ENCODE measurements around the gene DDX17.

DNA sequence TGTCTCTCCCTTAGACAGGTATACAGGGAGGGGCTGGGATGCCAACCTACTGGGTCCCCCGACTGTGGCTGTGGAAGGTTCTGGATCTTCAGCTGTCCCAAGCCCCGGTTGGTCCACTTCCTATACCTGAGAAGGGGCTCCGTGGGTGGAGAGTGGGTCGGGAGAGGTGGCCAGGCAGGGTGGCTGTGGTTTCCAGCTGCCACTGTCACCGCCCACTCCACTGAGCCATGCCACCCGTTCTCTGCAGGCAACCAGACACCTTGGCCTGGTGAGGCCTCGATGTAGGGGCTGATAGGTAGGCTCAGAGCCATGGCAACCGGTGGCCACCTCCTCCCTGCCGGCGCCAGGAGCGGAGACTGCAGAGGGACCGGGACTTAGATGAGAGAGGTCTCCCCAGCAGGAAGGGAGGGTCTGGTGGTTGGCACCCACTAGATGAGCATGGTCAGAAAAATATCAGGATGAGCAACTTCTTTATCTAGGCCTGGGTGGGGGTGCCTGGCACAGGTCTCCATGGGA, 53.8 kb downstream of the TRIOBP start:
- PRO-cap, 4 experiments = no peak in any of the 4 experiments
- RAMPAGE, long total RNA, 2 experiments = no peak in any of the 2 experiments
- RRBS = no CpG with 5 or more reads among the region's 12 CpGs

DNA sequence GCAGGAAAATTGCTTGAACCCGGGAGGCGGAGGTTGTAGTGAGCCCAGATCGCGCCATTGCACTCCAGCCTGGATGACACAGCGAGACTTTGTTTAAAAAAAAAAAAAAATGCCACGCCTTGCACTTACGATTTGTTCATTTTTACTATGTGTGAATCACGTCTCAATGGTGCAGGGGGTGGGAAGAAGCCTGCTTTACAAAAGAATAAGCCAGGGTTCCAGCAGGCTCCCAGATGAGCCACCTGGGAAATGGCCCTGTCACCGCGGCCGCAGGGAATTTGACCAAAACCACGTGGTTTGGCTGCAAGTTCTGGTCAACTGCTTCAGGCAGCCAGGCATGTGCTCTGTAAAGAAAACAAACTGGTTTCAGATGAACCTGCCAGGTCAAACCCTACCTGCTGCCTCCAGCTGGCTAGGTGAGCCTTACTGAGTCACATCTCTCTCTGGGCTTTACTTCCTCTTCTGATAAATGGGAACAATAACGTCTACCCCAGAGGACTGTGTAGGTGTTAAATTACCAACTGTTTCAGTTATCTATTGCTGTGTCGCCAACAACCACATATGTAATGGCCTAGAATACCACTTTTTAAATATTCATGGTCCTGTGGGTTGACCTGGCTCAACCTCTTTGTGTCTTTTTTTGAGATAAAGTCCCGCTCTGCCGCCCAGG, 27.9 kb upstream of the H1-0 start:
- PRO-cap, 4 experiments = no peak in any of the 4 experiments
- RAMPAGE, long total RNA, 2 experiments = no peak in any of the 2 experiments
- RRBS = no CpG with 5 or more reads among the region's 16 CpGs

DNA sequence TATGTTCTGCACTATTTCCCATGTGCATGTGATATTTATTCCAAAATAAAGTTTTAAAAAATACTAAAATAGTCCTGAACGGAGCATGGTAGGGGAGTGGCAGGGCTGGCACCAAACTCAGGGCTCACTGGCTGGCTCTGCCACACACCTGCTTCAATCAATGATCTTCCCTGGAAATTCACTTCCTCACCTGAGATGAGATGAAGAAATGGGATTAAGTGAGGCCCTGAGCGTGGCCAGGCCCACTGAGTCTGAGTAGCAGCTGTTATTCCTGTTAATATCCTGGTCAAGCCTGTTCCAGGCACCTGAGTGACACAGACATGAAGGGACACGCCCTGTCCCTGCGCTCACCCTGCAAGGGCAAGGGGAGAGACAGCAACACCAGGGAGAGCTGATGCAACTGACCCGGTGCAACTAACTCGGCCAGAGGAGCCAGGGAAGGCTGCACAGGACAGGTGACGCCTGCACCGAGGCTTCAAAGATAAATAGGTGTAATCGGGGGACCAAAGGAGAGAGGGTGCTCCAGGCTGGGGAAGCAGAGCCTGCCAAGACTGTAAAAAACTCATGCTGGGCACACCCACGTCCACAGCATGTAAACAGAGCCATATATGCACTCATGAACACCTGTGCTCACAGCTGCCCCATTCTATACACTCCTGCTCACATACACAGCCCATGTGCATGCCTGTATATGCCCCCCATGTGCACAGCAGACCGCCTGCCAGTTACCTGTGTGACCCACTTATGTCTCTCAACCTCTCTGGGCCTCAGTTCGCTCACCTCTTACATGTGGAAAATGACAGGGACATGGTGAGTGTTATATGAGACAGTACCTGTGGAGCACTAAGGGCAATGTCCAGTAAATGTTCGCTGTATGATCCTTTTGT, 20.1 kb upstream of the H1-0 start:
- PRO-cap, 4 experiments = no peak in any of the 4 experiments
- RAMPAGE, long total RNA, 2 experiments = no peak in any of the 2 experiments
- RRBS = no CpG with 5 or more reads among the region's 13 CpGs

GRCh38 chr22:37896170-37896741, 9.8 kb upstream of the MICALL1 start:
- PRO-cap, 4 experiments = peak in 2 of 4 experiments; most common plus-strand start chr22:37896435 (in 1); most common minus-strand start chr22:37896348 (in 2)
- RAMPAGE, long total RNA, 2 experiments = no peak in any of the 2 experiments
- RRBS = no CpG with 5 or more reads among the region's 5 CpGs

- PRO-cap, 4 experiments = peak in 1 of 4 experiments; most common plus-strand start chr22:38098834 (in 1); most common minus-strand start chr22:38098720 (in 1)
- RAMPAGE, long total RNA, 2 experiments = no peak in any of the 2 experiments
- RRBS = no CpG with 5 or more reads among the region's 7 CpGs
These were observed 11.9 kb downstream of the BAIAP2L2 start for GRCh38 chr22:38098399-38099084.

DNA sequence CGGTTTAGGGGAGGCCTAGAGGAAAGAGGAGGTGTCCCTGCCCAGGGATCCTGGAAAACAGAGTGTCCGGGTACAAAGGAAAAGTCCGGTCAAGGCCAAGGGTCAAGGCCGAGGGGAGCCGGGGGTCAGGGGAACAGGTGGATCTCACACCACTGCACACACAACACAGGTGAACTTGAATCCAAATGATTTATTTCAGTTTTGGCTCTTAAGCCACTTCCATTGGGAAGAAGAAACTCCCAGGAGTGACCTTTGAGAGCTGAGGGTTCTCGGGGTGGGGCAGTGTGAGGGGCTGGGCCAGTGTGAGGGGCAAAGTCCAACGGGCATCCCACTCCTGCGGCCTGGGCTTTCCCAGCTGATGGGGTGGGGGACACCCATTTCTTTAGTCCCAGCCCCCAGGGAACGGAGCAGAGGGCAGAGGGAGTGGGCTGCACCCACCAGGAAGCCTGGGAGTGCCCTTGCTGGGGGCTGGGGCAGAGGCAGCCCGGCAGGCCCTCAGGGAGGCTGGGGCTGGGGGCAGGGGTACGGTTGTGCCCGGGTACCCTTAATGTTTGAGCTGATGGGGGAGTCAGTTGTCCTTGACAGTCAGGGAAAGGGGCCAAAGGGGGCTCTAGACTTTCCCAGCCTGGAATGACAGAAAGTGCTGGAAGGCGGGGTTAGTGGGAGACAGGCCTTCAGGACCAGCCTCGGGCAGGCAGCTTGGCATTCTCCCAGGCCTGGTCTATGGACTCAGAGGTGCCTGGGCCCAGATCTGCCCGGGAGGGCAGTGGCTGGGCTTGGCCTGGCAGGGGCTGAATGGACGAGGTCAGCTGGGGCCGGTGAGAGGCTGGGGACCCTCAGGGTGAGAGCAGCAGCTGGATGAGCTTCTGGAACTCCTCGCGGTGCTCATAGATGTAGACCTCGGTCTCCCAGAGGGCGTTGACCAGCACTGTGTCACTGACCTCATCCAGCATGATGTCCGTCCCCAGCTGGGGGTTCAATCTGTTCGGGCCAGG, 1.1 kb upstream of the BAIAP2L2 start:
- PRO-cap, 4 experiments = no peak in any of the 4 experiments
- RAMPAGE, long total RNA, 2 experiments = no peak in any of the 2 experiments
- RRBS = 59% methylated on average over 8 of the region's 23 CpGs

DNA sequence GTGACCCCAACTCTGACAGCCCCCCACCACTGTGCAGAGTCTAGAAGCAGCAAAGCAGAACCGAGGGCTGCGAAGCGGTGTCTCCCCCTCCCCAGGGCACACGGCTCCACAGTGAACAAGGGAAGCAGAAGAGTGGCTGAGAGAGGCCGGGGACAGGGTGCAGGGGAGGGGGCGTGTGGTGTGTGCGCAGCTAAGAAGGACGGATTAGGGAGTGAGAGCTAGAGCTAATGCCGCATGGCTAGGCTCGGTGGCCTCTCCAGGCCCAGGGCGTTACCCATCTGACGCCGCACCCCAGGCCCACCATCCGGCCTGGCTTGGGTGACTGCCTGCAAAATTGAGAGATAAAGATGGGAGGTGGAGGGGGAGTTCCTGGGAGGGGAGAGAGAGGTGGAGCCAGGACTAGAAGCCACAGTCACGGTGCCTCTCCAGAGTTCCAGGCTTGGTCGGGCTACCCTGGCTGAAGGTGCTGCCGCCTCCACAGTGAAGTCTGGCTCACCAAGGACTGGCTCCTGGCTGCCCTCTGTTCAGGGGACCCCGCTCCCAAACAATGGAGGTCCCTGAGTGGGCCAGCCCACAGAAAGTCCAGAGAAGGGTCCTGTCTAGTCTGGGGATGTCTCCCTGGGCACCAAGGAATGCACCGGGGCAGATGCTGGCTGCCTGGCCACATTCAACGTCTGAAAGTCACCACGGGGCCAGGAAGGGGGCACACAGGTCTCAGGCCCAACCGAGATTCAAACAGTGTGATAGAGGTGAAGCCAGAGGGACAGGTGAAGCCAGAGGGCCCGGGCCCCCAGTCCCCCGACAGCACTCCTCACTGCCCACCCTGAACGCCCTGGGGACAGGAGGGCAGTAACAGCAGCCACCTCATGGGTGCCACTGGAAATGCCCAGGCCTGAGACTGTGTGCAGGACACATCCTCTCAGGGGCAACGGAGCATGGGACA, 16.9 kb upstream of the BAIAP2L2 start:
- PRO-cap, 4 experiments = no peak in any of the 4 experiments
- RAMPAGE, long total RNA, 2 experiments = no peak in any of the 2 experiments
- RRBS = 93% methylated on average over 2 of the region's 26 CpGs

GRCh38 chr22:38193596-38193973, 8.2 kb upstream of the MAFF start:
- PRO-cap, 4 experiments = no peak in any of the 4 experiments
- RAMPAGE, long total RNA, 2 experiments = no peak in any of the 2 experiments
- RRBS = no CpG with 5 or more reads among the region's 5 CpGs

DNA sequence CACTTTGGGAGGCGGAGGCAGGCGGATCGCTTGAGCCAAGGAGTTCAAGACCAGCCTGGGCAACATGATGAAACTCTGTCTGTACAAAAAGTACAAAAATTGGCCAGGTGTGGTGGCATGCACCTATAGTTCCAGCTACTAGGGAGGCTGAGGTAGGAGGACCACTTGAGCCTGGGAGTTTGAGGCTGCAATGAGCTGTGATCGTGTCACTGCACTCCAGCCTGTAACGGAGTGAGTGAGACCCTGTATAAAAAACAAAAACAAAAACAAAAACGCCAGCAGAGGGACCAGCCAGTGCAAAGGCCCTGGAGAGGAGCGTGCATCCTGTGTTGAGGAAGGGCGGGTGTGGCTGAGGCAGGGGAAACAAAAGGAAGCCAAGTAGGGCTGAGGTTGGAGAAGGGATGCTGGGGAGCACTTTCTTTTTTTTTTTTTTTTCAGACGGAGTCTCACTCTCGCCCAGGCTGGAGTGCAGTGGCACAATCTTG, 9.1 kb downstream of the MAFF start:
- PRO-cap, 4 experiments = no peak in any of the 4 experiments
- RAMPAGE, long total RNA, 2 experiments = no peak in any of the 2 experiments
- RRBS = no CpG with 5 or more reads among the region's 10 CpGs

- PRO-cap, 4 experiments = no peak in any of the 4 experiments
- RAMPAGE, long total RNA, 2 experiments = no peak in any of the 2 experiments
- RRBS = no CpG with 5 or more reads among the region's 4 CpGs
These were observed 13.7 kb upstream of the TMEM184B start for GRCh38 chr22:38286567-38286777.

DNA sequence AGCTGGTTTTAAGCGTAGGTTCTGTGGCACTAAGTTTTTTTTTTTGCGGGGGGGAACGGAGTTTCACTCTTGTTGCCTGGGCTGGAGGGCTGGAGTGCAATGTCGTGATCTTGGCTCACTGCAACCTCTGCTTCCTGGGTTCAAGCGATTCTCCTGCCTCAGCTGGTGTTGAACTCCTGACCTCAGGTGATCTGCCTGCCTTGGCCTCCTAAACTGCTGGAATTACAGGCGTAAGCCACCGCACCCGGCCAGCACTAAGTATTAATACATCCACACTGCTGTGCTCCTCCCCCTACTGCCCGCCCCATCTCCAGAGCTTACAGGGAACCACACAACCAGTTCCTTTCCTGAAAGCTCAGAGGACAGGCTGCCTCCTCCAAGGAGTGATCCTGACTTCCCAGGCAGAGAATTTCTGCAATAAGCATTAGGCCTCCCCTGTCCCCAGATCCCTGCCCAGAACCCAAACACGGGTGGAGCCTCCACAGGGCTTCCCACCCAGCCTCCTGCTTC, 33.1 kb upstream of the CSNK1E start:
- PRO-cap, 4 experiments = no peak in any of the 4 experiments
- RAMPAGE, long total RNA, 2 experiments = no peak in any of the 2 experiments
- RRBS = no CpG with 5 or more reads among the region's 10 CpGs

DNA sequence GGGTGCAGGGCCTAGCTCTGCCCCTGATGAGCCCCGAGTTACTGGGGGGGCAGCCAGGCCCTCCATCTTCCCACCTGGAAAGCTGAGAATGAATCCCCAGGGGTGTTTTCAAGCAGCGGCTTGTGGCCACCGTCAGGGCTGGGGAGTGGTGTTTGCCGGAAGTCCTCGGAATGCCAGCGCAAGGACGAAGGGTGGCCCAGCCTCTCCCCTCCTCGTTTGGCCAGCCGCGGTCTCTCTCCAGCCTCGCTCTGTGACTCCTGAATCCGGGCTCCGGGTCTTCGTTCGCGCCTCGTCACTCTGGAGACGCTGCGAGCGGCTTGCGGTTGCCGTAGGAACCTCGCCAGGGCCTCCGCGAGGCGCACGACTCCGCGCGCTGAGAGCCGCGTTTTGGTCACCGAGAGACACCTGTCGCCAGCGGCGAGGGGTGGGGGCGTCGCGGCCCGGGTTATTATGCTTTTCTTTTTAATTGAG, 6.4 kb upstream of the KDELR3 start:
- PRO-cap, 4 experiments = no peak in any of the 4 experiments
- RAMPAGE, long total RNA, 2 experiments = no peak in any of the 2 experiments
- RRBS = 2% methylated on average over 6 of the region's 40 CpGs

GRCh38 chr22:38487625-38488669, 18.2 kb downstream of the DDX17 start:
- PRO-cap, 4 experiments = no peak in any of the 4 experiments
- RAMPAGE, long total RNA, 2 experiments = no peak in any of the 2 experiments
- RRBS = no CpG with 5 or more reads among the region's 12 CpGs

DNA sequence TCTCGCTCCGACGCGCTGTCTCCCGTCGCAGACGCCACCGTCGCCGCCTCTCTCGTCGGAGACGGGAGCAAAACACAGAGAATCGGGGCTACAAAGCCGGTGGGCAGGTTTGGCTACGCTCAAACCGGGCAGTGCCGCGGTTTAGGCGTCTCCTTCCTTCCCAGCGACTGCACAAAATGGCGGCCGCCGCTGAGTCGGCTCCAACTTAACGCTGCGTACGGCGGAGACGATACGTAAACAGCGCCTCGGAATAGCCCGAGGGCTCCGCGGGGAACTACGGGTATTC, at the start of gene DDX17:
TSS of gene DDX17 (minus strand) at position 181 of the 286 bp plus-strand sequence.
- PRO-cap, 4 experiments = peak in 4 of 4 experiments; most common minus-strand start position 178 of the sequence (in 1)
- RAMPAGE, long total RNA, 2 experiments = start-site peak on the minus strand in 1 of 2 experiments, centred at position 175 of the sequence, 1,389 reads per replicate
- RRBS = no CpG with 5 or more reads among the region's 37 CpGs

- PRO-cap, 4 experiments = no peak in any of the 4 experiments
- RAMPAGE, long total RNA, 2 experiments = no peak in any of the 2 experiments
- RRBS = no CpG with 5 or more reads among the region's 10 CpGs
These were observed 8.7 kb upstream of the TOMM22 start for GRCh38 chr22:38673027-38673555.

GRCh38 chr22:38731878-38732829, 23.6 kb downstream of the SUN2 start:
- PRO-cap, 4 experiments = no peak in any of the 4 experiments
- RAMPAGE, long total RNA, 2 experiments = no peak in any of the 2 experiments
- RRBS = no CpG with 5 or more reads among the region's 17 CpGs

- PRO-cap, 4 experiments = peak in 1 of 4 experiments; most common plus-strand start chr22:38733991 (in 1); most common minus-strand start chr22:38733848 (in 1)
- RAMPAGE, long total RNA, 2 experiments = no peak in any of the 2 experiments
- RRBS = no CpG with 5 or more reads among the region's 10 CpGs
These were observed 22.1 kb downstream of the SUN2 start for GRCh38 chr22:38733399-38734432.

- PRO-cap, 4 experiments = peak in 4 of 4 experiments; most common plus-strand start chr22:38754629 (in 4); most common minus-strand start chr22:38754425 (in 2)
- RAMPAGE, long total RNA, 2 experiments = no peak in any of the 2 experiments
- RRBS = no CpG with 5 or more reads among the region's 10 CpGs
These were observed 1.4 kb downstream of the SUN2 start for GRCh38 chr22:38754261-38754834.

DNA sequence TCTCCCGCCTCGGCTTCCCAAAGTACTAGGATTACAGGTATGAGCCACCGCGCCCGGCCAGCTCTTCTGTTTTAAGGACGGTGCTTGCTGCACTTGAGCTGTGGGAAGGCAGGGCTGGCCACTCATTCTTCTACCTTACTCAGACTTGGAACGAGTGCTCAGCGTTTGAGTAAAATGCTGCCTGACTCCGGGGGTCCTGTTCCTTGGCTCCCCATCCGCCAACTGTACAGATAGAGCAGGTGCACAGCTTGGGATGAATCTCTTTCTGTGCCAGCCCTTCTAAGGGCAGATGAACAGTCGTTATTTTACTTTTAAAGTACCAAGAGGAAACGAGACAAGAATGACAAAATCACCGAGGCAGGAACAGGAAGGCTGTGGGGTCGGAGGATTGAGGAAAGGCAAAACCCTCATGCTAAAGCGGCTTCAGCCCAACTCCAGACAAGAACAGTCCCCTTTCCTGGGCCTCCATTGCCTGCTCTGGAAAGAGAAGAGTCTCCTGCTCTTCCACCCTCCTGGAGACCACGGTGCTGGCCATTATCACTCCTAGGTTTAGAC, 978 bp upstream of the SUN2 start:
- PRO-cap, 4 experiments = no peak in any of the 4 experiments
- RAMPAGE, long total RNA, 2 experiments = no peak in any of the 2 experiments
- RRBS = no CpG with 5 or more reads among the region's 16 CpGs

DNA sequence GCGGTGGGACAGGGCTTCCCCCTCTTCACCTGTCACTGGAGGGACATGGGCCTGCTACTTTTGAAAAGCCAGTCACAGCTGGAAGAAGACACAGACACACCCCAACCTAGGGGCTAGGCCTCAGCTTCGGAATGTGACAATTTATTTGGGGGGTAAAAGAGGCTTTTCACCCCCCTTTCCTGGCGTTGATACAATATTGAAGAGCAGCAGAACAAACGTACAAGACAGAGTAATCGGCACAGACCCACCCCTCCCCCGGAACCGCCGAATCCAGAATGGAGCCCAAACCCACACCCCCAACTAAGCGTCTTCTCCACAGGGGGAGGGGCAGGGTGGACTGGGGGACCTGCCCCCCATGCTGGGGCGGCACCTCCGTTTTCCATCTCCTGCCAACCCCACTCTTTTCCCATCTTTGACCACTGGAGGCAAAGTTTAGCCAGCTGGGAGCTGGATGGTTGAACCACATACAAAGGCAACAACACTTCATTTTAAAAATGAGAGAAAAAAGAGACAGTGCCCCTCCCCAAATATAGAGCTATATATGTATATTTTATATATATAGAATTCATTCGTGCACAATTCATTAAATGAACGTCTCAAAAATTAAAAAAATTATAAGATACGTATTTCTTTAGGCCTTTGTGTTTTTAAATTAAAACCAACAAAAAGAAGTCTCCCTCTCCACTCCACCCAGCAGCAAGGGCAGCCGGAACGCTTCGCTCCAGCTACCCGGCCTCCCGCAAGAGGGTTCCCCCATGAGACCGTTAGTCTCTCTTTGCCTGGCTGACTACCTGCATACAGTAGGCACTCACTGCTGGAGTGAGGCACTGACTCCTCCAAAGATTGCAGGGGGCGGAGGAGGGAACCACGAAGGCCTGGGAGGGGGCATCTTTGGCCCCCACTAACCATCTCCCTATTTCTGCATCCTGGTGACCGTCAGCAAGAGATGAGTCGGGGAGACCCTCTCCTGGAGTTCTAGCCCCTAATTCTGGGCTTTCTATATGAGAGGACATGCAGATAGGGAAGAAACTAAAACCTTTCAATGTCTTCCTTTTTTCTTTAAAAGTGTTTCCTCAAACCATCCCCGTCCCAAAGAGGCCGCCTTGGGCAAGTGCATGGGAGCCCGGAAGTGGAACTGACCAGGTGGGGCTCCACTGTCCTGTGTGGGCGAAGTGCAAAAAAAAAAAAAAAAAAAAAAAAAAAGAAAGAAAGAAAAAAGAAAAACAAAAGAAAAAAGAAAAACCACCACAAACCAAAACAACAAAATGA, 10.2 kb downstream of the CBX6 start:
- PRO-cap, 4 experiments = no peak in any of the 4 experiments
- RAMPAGE, long total RNA, 2 experiments = no peak in any of the 2 experiments
- RRBS = no CpG with 5 or more reads among the region's 28 CpGs

Measured in uterus (tissue), 7 donors.